Kidney epithelial cell (primary cell): ENCODE results near the gene FGF3.

- RAMPAGE, long total RNA = no peak
- RRBS = no CpG with 5 or more reads among the region's 20 CpGs
Observed at GRCh38 chr11:69649296-69649962, 8.5 kb downstream of the CCND1 start.

DNA sequence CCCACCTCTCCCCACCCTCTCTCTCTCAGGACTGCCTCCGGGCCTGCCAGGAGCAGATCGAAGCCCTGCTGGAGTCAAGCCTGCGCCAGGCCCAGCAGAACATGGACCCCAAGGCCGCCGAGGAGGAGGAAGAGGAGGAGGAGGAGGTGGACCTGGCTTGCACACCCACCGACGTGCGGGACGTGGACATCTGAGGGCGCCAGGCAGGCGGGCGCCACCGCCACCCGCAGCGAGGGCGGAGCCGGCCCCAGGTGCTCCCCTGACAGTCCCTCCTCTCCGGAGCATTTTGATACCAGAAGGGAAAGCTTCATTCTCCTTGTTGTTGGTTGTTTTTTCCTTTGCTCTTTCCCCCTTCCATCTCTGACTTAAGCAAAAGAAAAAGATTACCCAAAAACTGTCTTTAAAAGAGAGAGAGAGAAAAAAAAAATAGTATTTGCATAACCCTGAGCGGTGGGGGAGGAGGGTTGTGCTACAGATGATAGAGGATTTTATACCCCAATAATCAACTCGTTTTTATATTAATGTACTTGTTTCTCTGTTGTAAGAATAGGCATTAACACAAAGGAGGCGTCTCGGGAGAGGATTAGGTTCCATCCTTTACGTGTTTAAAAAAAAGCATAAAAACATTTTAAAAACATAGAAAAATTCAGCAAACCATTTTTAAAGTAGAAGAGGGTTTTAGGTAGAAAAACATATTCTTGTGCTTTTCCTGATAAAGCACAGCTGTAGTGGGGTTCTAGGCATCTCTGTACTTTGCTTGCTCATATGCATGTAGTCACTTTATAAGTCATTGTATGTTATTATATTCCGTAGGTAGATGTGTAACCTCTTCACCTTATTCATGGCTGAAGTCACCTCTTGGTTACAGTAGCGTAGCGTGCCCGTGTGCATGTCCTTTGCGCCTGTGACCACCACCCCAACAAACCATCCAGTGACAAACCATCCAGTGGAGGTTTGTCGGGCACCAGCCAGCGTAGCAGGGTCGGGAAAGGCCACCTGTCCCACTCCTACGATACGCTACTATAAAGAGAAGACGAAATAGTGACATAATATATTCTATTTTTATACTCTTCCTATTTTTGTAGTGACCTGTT lies 10.5 kb downstream of the CCND1 start:
- RAMPAGE, long total RNA = no peak
- RRBS = 82% methylated on average over 1 of the region's 34 CpGs

GRCh38 chr11:69652183-69653453 lies 11.7 kb downstream of the CCND1 start:
- RAMPAGE, long total RNA = no peak
- RRBS = no CpG with 5 or more reads among the region's 18 CpGs

- RAMPAGE, long total RNA = no peak
- RRBS = no CpG with 5 or more reads among the region's 15 CpGs
Observed at GRCh38 chr11:69667899-69668780, 7.0 kb downstream of the LTO1 start.

GRCh38 chr11:69707031-69707493 lies 3.2 kb upstream of the FGF19 start:
- RAMPAGE, long total RNA = no peak
- RRBS = no CpG with 5 or more reads among the region's 7 CpGs

DNA sequence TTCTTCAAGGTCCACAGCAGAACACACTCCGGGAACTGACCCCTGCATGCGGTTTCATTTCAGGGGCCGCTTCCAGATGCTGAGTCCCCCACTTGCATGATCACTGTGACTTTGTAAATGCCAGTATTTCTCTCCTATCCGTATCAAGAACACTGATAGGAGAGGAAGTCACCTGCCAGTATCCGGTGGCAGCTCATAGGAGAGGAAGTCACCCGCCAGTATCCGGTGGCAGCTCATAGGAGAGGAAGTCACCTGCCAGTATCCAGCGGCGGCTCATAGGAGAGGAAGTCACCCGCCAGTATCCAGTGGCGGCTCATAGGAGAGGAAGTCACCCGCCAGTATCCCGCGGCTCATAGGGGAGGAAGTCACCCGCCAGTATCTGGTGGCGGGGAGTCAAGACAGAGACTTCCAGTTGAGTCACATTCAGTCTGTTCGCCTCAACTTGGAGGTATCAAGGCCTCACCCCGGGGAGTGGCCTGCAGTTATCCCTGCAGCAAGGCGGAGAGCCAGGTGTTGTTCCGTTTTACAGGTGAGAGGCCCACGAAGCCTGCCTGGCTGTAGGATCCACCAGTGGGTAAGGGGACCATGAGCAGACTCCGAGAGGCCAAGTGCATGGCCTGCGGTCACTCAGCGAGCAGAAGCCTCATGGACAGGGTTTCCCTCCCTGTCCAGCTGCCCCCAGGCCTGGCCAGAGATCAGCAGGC lies 8.4 kb upstream of the FGF19 start:
- RAMPAGE, long total RNA = no peak
- RRBS = no CpG with 5 or more reads among the region's 24 CpGs

DNA sequence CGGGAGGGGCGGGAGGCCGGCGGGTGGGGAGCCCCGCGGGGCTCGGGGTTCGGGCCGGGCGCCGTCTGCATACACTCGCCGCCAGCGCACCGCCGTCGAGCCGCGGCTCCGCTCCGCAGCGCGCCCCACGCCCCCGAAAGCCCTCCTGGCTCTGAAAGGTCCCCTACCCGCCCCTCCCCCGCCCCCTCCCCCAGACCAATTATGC lies at the start of gene FGF3:
TSS of gene FGF3 (minus strand) at position 153 of the 205 bp plus-strand sequence.
- RAMPAGE, long total RNA = no peak
- RRBS = 1% methylated on average over 7 of the region's 27 CpGs

GRCh38 chr11:69900475-69901064 lies 81.4 kb upstream of the FGF3 start:
- RAMPAGE, long total RNA = no peak
- RRBS = no CpG with 5 or more reads among the region's 9 CpGs

DNA sequence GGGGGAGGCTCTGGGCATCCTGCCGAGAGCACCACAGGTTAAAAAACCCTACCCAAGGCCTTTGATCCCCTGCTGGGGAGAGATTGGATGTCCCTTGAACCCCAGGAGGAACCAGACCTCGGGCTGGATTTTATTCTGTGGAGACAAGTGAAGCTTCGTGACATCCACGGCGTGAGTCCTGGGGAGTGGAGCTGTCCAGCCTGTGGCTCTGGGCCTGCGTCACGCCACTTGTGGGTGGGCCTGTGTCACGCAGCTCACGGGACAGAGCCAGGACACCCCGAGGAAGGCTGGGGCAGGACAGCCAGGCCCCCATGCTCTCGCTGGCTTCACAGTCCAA lies 102.3 kb upstream of the FGF3 start:
- RAMPAGE, long total RNA = no peak
- RRBS = no CpG with 5 or more reads among the region's 11 CpGs

- RAMPAGE, long total RNA = no peak
- RRBS = no CpG with 5 or more reads among the region's 19 CpGs
Observed at GRCh38 chr11:69972260-69972823, 105.8 kb upstream of the ANO1 start.

DNA sequence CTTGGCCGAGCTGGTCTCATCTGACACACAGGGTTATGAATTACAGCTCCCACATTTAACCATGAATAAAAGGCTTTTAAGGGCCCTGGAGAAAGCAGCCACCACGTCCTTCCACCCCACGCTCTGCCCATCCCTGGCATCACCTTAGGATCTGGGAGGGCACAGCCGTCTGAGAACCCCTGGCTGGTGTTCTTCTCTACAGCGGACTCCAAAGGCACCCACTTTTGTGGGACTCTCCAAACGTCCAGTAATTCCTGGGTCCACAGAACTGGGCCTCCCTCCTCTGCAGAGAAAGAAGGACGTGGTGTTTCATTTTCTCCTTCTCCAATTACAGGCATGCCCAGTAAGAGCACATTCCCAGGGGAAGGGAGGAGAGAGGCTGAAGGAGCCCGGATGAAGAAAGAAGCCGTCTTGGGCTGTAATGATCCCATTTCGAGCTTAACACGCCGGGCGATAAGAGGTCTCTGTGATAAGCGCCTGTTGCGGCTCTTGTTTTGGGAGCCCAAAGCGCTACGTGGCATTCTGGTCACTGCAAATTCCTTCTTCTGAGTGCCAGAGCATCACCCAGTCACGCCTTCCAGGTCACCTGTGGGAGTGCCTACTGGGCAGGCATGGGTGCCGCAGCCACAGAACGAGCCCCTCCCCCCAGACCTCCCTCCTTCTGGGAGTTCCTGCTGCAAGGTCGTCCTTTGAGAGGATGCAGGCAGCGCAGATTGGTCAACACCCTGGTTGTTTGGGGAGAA lies 57.4 kb downstream of the ANO1 start:
- RAMPAGE, long total RNA = no peak
- RRBS = 43% methylated on average over 2 of the region's 22 CpGs

- RAMPAGE, long total RNA = no peak
- RRBS = no CpG with 5 or more reads among the region's 30 CpGs
Observed at GRCh38 chr11:70164917-70165829, 37.9 kb upstream of the FADD start.

GRCh38 chr11:70270960-70271733 lies 657 bp downstream of the PPFIA1 start:
- RAMPAGE, long total RNA = no peak
- RRBS = 2% methylated on average over 28 of the region's 67 CpGs

DNA sequence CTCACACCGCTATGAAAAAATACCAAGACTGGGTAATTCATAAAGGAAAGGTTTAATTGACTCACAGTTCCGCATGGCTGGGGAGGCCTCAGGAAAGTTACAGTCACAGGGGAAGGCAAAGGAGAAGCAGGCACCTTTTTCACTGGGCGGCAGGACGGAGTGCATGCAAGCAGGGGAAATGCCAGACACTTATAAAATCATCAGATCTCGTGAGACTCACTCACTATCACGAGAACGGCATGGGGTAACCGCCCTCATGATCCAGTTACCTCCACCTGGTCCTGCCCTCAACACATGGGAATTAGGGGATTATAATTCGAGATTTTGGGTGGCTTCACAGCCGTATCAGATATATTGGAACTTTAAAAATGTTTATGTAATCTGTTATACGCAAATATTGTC lies 44.3 kb downstream of the PPFIA1 start:
- RAMPAGE, long total RNA = no peak
- RRBS = no CpG with 5 or more reads among the region's 11 CpGs

- RAMPAGE, long total RNA = no peak
- RRBS = no CpG with 5 or more reads among the region's 11 CpGs
Observed at GRCh38 chr11:70456226-70456803, 58.0 kb downstream of the CTTN start.

DNA sequence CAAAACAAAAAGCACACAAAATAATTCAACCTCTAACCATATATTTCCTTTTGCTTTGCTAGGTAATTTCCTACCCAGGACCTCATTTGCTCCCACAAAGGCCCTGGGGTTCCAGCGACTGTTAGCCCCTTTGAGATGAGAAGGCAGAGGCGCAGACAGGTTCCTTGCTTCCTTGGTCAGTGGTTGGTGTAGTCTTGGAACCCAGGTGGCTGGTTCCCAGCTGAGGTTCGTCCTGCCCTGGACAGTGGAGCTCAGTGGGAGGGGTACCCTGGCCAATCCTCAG lies 61.6 kb downstream of the CTTN start:
- RAMPAGE, long total RNA = no peak
- RRBS = no CpG with 5 or more reads among the region's 3 CpGs

DNA sequence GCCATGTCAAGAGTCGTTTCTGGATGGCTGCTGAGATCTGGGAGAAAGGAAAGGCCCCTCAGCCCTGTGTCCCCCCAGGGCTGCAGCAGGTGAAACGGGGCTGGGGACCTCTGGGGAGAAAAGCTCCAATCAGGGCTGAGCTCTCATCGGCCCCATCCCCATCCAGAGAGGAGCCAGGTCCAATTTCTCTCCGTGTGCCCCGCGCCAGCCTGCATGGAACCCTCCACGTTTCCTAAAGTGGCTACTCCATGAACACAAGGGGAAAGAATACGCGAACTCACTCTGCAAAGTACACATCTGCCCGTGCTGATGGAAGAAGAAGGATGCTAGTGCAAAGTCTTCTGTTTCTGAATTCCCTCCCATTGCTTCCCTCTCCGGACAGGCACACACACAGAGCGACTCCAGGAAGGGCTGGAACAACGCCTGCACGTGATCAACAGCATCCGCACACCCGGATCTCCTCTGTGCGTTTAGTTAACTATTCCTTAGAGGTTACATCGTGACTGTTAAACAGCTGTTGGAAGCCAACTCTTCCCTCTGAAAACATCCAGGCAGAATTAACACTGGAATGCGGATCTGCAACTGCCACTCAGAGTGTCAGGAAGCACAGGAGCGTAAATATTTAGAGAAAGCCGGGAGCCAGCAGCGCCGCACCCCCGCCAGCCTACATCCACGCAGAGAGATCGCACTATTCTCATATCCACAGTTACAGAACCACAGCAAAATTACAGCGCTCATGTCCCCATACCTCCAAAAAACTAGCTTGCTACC lies 46.4 kb downstream of the SHANK2 start:
- RAMPAGE, long total RNA = no peak
- RRBS = 11% methylated on average over 6 of the region's 27 CpGs

- RAMPAGE, long total RNA = no peak
- RRBS = no CpG with 5 or more reads among the region's 6 CpGs
Observed at GRCh38 chr11:71220026-71220434, 32.3 kb downstream of the SHANK2 start.

DNA sequence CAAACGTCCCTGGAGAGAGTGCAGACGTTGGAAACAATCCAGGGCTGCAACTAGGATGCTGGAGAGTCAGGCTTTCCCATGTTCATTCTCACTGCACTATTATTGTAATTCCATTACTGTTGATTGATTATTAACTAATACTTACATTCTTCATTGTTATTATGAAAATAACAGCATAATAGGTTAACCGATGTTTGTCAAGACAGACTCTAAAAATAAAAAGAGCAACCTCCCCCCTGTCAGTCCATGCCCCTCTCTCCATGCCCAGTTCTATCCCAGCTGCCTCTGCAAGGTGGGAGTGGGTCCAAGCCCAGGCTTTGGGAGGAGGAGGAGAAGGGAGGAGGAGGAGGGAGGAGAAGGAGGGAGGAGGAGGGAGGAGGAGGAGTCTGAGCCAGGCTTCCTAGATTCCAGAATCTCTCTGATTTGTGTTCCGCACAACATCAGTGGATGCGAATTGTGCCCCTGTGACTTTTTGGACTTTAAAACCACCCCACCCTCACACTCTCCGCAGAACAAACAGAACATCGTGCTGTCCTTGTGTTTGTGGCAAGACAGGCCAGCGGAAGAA lies 16.1 kb upstream of the SHANK2 start:
- RAMPAGE, long total RNA = no peak
- RRBS = no CpG with 5 or more reads among the region's 8 CpGs

- RAMPAGE, long total RNA = no peak
- RRBS = no CpG with 5 or more reads among the region's 10 CpGs
Observed at GRCh38 chr11:71282351-71282887, 30.0 kb upstream of the SHANK2 start.